ENCODE results near the genes CEACAM8 and PSG9.

GRCh38 chr19:41871671-41872793, 5.0 kb upstream of the CD79A start:
- PRO-cap = no peak

- PRO-cap = no peak
Observed at GRCh38 chr19:41997251-41998225, 3.5 kb upstream of the ATP1A3 start.

DNA sequence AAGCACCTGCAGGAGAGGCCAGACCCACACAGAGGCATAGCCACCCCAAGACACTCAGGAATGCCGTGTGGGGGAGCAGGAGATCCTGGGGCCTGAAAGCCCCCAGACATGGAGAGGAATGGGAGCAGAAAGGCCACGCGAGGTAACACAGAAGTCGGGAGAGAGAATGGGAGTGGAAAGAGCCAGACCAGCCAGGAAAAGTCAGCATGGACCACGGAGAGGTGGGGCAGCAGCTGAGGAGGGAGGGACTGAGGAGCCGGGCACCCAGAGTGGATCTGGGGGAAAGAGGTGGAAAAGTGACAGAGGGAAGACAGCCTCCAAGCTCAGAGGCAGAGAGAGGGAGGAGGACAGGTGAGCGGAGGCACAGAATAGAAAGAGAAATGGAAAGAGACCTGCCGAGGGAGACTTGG, 1.8 kb downstream of the GRIK5 start:
- PRO-cap = no peak

DNA sequence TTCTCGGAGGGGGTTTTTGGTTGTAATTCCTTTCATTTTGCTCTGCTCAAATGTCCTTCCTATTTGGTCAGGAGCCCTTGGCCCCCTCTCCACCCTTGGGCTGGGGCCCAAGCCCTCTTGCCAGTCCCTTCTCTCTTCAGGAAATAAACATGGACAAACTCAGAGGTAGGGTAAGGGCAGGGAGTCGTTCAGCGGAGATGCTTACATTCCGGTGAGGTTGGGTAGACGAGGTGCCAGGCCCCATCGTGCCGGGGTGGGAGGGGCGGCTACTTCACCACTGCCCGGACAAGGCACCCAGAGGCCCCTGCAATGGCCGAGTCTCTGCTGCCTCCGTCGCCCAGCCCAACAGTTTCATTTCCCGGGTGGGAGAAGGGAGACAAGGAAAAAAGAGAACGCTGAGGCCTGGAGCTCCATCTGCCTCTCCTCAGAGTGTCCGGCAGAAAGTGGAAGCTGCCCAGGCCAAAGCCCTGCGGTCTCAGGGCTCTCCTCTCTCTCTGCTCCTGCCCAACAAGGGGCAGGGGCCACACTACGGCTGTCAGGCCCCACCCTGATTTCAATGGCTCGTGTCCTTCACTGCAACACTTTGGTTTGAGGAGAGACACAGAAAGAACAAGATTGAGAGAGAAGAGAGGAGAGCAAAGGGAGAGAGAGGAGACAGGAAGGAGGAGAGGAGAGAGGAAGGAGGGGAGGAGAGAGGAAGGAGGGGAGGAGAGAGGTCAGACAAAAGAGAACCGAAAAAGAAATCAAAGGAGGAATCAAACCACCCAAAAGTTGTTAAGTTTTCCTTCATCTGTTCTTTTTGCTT, 12.8 kb downstream of the ZNF574 start:
- PRO-cap = no peak

DNA sequence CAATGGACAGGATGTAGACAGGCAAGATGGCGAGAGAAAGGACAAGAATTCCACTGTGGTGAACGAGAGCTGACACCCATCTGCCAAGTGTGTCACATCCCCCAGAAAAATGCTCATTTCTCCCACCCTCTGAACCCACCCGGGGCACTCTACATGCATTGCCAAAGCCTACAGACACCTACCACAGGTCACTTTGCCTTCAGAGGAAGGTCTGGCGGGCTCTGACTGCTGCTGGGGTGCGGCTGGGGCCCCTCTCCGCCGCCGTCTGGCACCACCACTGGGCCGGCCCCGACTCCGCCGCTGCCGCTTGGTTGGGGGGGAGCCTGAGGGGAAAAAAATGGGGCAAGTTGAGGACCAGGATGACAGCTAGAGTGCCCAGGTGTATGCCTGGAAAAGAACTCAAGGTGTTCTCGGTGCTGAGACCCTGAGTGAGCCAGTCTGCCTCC, 7.9 kb downstream of the DEDD2 start:
- PRO-cap = no peak

- PRO-cap = unidirectional peak, plus-strand start at chr19:42216776
Observed at GRCh38 chr19:42216371-42216800, 1.1 kb downstream of the DEDD2 start.

DNA sequence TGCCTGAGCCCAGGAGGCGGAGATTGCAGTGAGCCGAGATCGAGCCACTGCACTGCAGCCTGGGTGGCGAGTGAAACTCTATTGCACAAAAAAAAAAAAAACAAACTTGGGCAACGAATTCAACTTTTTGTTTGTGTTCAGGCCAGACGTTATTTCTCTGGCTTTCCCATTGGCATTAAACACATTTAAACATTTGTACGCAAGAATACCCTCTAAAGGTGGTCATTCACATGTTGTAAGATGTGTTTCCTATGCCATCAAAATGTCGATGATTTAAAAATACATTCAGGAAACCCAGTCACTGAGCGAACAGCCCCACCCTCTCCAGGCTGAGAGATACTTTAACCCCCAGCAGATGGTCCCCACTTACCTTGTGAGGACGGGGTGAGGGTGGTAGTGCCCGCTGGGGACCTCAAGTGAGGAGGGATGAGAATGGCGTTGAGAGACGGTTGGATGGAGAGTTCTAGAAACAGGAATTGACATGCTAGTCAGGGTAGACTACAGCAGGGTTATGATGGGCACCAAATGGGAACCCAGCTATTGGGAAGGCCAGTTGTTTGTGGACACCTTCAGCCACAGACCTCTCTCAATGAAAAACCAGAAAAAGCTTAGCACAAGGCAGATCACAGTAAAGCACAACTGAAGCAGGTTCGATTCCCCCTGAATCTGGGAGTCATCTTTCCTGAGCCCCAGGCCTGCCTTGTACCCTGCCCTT, 10.6 kb downstream of the GSK3A start:
- PRO-cap = no peak

DNA sequence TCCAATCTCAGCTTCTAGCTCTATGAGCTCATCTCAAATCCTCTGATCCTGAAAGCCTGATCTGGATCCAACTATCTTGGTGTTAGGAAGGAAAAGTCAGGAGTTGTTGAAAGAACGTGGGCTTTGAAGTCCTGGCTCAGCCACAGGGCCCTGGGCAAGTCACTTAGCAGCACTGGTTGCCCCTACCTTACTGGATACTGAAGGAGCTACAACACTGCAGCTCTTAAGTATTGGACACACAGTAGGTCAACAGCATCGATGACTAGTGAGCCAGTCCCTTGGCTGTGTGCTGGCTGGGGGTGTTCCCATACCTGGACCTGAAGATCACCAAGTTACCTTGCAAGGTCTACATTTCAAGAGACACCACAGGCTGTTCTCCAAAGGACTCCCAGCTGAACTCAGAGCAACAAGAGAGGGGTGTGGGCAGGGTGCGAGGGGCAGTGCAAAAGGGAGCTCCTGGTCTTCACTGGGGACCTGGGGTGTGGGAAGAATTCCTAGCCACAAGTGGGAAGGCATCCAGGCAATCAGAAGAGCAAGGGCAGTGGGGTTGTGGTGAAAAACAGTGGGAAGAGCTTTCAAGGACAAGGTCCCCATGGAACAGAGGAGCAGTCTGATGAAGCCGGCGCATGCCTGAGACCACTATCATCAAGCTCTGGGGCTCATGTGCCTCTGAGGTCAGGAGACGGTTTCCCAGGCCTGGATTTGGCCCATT, 4.5 kb upstream of the GSK3A start:
- PRO-cap = no peak

- PRO-cap = no peak
Observed at GRCh38 chr19:42271518-42272639, 2.8 kb downstream of the CIC start.

DNA sequence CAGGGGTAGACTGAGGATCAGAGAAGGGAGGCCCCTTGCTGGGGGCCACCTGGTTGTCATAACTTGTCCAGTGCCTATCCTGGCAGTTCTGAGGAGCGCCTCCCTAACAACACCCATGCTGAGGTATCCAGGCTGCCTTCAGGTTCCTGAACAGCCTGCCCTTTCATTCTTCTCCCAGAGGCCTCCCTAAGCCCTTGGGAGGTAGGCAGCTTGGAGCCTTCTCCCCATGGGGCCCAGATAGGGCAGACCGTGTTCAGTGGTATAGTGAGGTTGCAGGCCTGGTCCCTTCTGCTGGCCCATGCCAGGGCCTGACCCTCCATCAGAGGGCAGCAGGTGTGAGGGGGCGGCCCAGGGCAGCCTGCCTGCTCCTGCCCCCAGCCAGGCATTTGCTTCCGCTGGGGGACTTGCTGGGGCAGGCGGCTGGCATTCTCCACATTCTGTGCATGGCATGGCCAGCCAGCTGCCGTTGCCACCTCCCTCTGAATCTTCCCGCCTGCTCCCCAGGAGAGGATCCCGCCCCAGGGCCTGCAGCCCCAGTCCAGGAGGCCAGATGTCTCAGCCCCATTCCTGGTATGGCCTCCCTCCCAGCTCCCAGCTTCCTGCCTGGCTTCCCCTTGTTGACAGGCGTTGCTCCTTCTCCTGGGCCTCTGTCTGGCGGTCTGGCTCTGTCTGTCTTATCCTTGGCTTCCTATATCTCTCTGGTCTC, 8.8 kb downstream of the CIC start:
- PRO-cap = no peak

GRCh38 chr19:42330135-42330604, 4.7 kb downstream of the MEGF8 start:
- PRO-cap = no peak

GRCh38 chr19:42407938-42408764, 18.1 kb upstream of the CNFN start:
- PRO-cap = no peak

DNA sequence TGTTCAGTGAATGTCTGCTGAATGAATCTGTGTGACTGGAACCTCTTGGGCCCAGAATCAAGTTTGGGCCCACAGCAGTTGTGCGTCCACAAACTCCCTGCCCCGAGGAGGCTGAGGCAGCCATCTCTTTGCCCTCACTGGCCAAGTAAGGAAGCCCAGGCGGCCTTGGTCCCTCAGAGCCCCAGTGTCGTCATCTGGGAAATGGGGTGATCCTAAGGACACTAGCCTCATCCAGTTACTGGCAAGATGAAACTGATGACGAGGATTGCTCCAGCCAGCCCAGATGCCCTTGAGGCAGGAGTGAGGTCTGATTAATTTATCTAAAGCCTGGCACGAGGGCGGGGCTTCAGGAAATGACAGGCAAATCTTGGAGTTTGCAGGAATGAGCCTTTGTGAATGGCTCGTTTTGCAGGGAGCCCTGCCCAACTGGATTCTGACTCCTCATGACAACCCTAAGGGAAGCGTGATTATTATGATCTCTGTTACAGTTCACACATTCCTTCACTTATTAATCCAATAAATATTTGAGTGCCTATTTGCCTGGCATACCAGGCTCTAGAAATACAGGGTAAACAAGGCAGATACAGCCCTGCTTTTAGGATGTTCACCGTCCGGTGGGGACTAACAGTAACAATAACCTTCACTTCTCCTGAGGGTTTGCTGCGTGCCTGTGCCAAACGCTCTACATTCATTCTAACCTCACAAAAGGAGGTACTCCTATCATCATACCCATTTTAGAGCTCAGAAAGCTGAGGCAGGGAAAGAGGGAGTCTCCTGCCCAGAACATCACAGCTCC, 5.5 kb downstream of the LIPE start:
- PRO-cap = no peak

DNA sequence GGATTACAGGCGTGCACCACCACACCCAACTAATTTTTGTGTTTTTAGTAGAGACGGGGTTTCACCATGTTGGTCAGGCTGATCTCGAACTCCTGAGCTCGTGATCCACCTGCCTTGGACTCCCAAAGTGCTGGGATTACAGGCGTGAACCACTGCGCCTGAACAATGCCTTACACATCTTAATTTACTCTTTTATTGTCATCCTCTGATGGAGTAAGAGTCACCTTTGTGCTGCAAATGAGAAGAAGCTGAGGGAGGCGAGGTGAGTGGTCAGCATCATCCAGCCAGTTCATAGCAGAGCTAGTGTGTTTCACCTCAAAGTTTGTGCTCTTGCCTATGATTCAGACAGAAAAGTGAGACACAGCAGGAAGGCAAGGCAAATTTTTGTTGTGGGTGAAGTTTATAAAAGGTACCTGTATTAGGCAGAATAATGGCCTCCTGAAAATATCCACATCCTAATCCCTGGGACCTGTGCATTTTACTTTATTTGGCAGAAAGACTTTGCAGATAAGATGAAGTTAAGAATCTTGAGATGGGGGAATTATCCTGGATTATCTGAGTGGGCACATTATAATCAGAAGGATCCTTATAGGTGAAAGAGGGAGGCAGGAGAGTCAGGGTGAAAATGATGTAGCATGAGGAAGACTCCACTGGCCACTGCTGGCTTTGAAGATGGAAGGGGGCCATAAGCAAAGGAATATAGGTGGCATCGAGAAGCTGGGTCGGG, 16.3 kb upstream of the CXCL17 start:
- PRO-cap = no peak

DNA sequence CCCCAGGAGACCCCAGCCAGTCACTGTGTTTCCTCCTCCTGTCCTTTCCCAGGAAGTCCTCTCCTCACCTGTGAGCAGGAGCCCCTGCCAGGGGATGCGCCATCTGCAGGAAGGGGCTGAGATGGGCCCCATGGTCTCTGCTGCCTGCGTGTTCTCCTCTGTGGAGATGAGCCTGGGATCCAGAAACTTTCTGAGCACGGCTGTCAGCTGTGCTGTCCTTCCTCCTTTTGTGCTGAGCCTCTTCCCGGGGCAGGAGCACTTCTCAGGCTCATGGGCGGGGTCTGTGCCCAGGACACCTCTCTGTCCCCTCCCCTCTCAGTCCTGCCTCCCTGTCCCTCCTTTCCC, at the start of gene CEACAM8:
Gene CEACAM8, minus strand, starts transcription at position 228 of the 345 bp plus-strand sequence.
- PRO-cap = no peak

DNA sequence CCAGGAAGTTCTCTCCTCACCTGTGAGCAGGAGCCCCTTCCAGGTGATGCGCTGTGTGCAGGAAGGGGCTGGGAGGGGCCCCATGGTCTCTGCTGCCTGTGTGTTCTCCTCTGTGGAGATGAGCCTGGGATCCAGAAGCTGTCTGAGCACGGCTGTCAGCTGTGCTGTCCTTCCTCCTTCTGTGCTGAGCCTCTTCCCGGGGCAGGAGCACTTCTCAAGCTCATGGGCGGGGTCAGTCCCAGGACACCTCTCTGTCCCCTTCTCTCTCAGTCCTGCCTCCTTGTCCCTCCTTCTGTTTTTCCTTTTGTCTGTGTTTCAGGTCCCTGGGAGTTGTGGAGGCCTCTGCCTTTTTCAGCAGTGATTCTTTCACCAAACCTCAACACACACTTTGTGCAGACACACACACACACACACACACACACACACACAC, at the start of gene PSG9:
Gene PSG9, minus strand, starts transcription at position 183 of the 430 bp plus-strand sequence.
- PRO-cap = no peak

- PRO-cap = no peak
Observed at GRCh38 chr19:43572017-43572508, 3.3 kb downstream of the XRCC1 start.

DNA sequence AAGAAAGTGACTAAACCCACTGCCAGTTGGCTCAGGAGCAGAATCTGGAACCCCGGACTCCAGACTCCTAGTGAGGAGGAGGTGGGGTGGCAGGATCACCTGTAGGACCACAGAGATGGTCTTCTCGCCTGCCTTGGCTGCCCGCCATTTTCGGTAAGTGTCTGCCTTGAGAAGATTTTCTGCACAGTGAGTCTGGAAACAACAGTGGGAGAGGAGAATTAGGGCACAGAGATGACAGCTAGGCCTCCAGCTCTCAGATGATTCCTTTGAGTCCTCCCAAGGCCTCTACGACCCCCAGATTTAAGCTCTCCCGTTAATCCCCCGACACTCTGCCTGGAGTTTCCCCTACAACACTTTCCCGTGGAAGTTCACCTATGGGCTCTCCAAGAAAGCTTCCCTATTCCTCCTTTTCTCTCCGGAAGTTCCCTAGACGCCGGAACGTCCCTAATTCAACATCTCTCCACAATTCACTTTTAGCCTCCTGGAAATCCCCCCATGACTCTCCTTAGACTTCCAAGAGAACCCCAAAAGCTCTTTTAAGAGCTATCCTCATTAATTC, 437 bp downstream of the XRCC1 start:
- PRO-cap = no peak

DNA sequence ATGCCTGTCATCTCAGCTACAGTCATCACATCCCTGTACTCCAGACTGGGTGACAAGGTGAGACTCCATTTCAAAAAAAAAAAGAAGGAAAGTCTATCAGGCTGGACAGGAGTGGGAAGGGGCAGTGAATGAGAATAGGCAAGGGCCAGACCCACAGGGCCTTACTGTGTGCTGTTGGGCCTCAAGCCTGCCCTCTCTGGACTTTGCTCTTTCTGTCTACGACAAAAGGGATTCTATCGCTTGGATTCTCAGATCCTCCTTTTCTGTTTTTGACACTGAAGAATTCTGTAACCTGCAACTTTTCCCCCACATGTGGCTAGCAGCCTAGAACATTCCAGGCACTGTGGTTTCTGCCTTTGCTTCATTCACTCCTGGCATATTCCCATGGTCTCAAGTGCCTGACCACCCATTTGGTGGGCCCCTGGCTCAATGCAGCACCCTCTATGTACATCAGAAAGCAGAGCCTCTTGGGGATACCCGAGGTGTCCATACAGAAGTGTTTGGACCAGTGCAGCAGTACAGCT, 5.7 kb downstream of the IRGQ start:
- PRO-cap = no peak

- PRO-cap = no peak
Observed at GRCh38 chr19:43592020-43592548, 3.9 kb downstream of the IRGQ start.